Measurements from ENCODE around the genes CYB5R2, EIF3F, ASCL3 and DENND5A.

DNA sequence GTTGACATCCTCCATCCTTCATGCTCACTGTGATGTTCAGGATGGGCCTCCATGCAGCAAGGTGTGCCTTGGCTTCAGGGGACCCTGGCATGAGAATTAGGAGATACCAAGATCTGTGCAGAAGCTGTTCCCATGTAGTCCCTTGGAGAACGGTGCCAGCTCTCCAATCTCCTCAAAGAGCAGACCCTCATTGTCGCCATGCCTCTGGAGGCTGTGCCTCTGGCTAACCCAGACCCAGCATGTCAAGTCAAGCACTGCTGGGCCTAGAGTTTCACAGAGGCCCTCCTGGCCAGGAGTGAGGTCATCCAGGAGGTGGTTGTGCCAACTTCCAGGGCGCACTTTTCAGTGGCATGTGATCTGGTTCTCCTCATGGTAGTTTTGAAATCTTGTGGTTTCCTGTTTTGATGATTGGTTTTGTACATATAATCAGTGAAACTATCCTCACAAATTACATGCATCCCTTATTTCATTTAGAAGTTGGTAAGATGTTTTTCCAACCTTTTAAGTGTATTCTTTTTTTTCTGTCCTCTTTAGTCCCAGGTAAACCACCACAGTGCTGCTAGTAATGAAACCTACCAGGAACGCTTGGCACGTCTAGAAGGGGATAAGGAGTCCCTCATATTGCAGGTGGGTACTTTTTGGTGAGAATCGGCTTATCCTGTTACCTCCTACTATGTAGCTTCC lies 78.9 kb downstream of the PPFIBP2 start:
- PRO-cap, result unidirectional peak, minus-strand start at position 244 of the sequence
- RAMPAGE, long total RNA, 3 experiments, result no peak in any of the 3 experiments

DNA sequence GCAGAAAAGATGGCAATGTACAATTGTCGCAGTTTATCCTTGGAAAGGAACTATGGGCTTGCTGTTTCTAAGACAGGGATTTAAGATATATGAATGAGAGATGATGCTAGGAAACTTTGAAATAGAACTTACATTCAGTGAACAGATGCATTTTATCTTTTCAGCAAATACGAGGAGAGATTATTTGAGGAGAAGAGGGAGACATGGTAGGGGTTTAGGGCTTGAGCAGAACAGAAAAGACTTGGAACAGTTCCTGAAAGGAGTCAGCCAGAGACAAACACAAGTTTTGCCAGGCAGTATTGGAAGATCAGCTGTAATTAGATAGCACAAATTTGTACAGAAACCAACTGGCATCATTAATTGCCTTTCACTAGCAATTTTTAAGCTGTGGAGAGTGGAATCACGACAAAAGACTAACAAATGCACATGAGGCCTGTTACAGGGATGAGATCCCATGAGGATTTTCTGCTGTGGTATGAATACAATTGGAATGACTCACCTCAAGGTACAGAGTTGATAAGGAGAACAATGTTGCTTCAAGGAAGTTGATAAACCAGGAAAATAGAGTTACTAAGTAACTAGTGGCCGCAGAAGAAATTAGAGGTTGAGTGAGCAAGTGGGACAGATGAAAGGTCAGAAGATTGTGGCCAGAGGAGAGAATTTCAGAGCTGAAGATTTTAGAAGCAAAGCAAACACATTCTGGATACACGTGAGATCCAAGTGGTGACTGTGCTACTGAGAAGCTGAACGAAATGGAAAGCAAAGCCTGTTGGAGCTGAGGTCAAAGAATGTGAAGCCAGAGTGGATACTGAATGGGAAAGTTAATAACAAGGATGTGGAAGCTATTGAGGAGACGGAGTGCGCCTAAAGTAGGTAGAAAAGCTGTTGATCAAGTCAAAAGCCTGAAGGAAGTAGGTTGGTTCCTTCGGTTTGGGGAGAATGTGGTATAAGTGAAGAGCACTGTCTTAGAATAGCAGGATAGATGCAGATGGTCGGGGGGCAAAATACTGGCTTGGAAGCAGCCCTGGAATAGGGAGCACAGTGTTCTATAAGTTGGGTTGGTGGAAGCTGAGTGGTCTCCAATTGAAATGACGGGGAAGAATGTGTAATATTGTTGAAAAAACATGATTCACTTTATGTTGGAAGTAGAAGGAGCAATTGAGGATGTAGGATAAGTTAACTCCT lies 67.8 kb downstream of the CYB5R2 start:
- PRO-cap, result no peak
- RAMPAGE, long total RNA, 3 experiments, result no peak in any of the 3 experiments

GRCh38 chr11:7673308-7674502 lies at the start of gene CYB5R2:
Gene CYB5R2 (minus strand): TSS chr11:7673500.
- PRO-cap, result bidirectional peak, plus-strand start at chr11:7673624, minus-strand start at chr11:7673492
- RAMPAGE, long total RNA, 3 experiments, result start-site peak on the minus strand in 3 of 3 experiments, at chr11:7673456-7674249 at its widest, 6 to 34 reads per replicate

DNA sequence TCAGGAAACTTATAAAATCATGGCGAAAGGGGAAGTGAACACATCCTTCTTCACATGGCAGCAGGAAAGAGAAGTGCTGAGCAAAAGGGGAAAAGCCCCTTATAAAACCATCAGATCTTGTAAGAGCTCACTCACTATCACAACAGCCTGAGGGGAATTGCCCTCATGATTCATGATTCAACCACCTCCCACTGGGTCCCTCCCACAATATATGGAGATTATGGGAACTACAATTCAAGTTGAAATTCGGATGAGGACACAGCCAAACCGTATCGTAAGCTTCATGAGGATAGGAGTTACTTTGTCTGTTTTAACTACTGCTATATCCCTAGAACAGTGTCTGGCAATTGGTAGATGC lies 3.9 kb upstream of the CYB5R2 start:
- PRO-cap, result no peak
- RAMPAGE, long total RNA, 3 experiments, result no peak in any of the 3 experiments

DNA sequence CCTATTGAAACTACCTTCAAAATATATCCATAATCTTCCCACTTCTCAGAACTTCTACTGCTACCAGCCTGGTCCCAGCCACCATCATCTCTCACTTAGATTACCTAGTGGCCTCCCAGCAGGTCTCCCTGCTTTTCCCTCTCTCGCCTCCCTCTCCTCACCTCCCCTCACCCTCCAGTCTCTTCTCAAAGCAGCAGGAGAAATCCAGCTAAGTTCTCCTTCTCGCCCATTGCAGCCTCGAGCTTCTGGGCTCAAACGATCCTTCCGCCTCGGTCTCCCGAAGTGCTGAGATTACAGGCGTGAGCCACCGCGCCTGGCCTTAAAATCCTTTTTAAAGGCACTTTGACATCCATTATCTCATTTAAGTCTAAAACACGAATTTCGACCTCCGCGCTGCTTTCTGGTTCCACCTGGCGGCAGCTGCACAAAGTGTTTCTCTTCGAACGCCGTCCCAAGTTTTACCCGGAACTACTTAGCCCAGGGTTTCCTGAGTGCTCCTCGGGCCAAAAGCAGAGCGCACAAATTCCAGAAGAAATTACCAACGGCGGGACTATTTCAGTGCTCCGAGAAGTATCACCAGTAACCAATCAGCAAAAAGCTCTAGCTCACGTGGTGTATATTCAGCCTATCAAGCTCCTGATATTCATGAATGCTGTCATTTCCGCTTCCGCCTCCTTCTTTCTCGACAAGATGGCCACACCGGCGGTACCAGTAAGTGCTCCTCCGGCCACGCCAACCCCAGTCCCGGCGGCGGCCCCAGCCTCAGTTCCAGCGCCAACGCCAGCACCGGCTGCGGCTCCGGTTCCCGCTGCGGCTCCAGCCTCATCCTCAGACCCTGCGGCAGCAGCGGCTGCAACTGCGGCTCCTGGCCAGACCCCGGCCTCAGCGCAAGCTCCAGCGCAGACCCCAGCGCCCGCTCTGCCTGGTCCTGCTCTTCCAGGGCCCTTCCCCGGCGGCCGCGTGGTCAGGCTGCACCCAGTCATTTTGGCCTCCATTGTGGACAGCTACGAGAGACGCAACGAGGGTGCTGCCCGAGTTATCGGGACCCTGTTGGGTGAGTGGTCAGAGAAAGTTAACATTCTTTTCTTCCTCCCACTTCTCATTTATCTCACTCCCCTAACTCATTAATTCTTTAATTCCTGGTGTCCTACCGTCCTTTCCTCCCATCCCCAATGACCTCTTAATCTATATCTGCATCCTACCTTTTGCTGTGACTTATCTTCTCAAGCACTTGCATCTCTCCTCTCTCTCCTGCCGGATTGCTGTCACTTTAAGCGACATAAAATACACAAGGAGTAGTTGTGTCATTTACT lies at the start of gene EIF3F:
EIF3F (plus strand) TSS at position 675 of the 1,313 bp plus-strand sequence.
- PRO-cap, result unidirectional peak, plus-strand start at position 678 of the sequence
- RAMPAGE, long total RNA, 3 experiments, result start-site peak on the plus strand in 3 of 3 experiments, centred at positions 673 to 680 of the sequence, 215 to 1,135 reads per replicate

DNA sequence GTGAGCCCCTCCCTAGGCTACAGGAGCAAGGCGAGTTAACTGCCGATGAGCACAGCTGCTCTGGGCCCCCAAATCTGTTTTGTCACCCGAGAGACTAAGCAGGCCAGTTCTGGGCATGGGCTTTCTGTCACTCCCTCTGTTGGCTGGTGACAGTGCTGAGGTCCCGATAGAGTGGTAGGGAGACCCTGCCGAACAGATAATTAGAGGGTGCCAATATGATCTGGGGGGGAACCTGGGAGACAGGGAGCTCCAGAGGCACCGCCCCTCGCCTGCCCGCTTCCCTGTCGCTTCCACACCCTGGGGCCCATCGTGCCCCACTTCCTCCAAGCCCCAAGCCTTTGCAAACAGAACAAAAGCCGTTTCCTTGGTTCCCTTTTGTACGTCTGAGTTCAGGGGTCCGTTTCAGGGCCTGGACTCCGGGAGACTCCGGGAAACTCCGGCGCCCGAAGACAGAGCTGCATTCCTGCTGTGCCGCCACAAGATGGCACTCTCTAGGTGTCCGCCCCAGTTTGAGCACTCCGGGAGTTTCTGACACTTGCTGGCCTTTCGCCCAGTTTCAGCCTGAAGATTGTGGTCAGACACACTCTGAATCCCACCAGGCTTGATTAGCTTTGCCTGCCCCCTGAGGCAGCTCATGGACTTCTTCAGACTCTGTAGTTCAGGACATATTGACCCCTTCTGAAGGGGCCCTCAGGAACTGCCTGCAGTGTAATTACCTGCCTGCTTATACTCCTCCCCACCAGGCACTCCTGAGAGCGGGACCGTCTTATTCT lies 45.9 kb downstream of the EIF3F start:
- PRO-cap, result no peak
- RAMPAGE, long total RNA, 3 experiments, result no peak in any of the 3 experiments

DNA sequence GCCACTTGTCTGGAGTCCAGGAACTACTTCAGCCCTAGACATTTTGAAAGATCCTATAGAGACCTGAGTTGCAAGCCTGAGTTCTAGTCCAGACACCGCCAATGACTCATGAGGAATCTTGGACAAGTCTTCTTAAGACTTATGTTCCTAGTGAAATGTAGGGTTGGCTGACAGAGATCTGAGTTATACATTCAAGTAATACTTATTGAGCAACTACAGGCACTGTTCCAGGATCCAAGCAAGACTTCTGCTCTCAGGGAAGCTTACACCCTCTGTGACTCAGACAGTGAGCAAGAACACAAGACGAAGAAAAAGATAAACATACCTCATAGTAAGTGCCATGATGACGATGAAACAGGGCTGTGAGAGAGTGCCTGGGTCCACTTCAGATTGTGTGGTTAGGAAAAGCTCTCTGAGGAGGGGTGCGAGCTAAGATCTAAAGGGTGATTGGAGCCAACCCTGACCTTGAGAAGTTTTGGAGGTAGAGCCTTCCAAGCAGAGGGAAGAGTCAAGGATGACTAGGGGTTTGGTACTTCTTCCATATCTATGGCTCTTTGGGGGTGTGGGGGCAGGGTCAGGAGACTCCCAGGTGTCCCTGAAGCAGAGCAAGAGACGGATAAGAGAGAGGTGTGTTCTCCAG lies 10.3 kb upstream of the STK33 start:
- PRO-cap, result unidirectional peak, plus-strand start at position 341 of the sequence
- RAMPAGE, long total RNA, 3 experiments, result no peak in any of the 3 experiments

DNA sequence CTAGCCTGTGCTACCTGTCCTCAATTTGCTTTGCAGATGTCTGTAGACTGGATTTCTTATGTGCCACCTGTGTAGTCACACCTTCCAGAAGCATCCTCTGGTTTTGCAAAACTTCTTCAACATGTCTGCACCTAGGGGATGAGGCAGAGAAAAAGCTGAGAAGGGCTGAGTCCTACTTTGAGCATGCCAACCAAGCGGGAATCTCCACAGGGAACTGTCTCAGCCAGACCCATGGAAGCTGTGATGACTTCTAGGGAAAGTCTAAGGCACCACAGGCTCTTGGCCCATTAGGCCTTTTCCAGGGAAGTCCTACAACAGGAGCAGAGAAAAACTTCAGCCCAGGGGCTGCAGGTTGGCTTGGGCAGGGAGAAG lies 34.5 kb downstream of the TRIM66 start:
- PRO-cap, result no peak
- RAMPAGE, long total RNA, 3 experiments, result no peak in any of the 3 experiments

DNA sequence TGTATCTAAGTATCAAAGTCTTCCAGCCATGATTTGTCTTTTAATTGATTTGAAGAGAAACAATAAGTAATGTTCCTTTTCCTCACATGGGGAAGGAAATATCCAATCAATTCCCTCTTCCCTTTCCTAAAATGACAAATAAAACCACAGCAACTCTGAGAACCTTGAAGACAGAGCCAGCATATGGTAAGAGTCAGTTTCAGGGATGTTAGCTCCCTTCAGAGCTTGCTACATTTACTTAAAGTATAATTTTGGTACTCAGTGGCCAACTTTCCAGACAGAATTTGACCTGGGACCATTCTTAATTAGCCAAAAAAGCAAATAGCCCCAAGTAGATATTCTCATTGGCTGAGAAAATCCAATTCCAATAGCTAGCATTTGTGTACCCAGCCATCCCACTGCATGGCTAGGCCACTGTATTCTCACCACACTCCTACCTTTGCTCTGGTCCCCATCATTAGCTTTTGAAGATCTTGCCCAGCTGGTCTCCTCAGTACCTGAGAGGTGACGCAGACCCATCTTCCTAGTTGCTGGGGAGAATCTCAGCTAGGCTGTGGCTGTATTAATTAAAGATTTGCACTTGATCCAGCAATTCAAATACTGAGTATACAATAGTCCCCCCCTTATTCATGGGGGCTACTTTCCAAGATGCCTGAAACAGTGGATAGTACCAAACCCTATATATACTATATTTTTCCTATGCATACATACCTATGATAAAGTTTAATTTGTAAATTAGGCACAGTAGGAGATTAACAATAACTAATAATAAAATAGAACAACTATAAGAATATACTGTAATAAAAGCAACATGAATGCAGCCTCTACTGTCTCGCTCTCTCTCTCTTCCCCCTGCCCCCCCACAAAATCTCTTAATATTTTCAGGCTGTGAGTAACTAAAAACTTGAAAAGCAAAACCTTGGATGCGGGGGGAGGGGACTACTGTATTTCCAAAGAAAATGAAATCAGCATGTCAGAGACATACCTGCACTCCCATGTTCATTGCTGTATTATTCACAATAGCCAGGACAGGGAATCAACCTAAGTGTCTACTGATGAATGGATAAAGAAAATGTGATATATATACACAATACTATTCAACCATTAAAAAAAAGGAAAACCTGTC lies 19.4 kb downstream of the TRIM66 start:
- PRO-cap, result no peak
- RAMPAGE, long total RNA, 3 experiments, result no peak in any of the 3 experiments

DNA sequence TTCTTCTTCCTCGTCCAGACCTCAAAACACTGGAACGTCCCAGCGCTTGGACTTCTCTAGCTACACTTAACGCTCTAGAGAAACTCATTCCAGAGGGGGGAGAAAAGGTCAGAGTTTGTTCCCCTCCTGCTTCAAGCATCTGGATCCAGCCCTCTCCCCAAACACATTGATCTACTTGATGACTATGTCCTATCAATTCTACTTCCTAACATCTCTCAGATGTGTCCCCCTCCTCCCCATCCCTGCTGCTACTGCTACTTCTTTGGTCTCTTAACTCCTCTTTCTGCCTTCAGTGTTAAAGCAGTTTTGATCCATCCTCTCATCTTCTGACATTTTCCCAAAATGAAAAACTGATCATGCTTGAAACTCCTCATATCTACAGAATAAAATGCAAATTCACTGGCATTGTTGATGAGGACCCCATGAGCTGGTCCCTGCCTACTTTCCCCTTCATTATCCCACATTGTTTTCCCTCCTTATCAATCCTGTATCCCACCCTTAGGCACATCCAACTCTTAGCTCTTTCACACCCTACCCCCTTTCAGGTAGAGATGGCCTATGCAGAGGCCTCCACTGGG lies 55.9 kb downstream of the RPL27A start:
- PRO-cap, result no peak
- RAMPAGE, long total RNA, 3 experiments, result no peak in any of the 3 experiments

DNA sequence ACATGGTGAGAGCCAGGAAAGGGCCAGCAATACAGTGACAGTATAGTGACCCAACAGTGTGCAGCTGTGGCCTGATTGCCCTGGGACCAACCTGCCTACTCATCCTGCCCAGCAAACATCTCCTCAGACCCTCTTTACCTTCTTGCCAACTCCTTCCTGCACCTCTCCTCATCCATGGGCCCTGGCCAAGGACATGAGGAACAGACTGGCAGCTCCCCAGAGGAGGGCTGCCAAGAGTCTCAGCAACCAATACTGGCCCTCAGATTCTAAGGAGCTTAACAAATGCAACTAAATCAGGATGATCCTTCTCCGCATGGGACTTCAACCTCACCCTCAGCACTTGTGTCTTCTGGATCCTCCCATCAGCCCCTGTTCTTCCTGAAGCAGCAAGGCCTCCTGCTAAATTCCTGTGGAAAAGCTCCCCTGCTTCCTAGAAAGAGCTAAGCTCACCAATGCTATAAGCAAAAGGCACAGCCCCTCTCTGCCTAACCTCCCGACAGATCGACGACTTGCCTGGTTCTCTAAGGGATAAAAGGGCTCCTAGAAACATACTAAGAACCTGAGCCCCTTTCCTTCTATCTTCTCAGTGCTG lies 50.7 kb downstream of the DENND2B start:
- PRO-cap, result no peak
- RAMPAGE, long total RNA, 3 experiments, result no peak in any of the 3 experiments

GRCh38 chr11:8790955-8791494 lies 19.4 kb downstream of the DENND2B start:
- PRO-cap, result no peak
- RAMPAGE, long total RNA, 3 experiments, result no peak in any of the 3 experiments

DNA sequence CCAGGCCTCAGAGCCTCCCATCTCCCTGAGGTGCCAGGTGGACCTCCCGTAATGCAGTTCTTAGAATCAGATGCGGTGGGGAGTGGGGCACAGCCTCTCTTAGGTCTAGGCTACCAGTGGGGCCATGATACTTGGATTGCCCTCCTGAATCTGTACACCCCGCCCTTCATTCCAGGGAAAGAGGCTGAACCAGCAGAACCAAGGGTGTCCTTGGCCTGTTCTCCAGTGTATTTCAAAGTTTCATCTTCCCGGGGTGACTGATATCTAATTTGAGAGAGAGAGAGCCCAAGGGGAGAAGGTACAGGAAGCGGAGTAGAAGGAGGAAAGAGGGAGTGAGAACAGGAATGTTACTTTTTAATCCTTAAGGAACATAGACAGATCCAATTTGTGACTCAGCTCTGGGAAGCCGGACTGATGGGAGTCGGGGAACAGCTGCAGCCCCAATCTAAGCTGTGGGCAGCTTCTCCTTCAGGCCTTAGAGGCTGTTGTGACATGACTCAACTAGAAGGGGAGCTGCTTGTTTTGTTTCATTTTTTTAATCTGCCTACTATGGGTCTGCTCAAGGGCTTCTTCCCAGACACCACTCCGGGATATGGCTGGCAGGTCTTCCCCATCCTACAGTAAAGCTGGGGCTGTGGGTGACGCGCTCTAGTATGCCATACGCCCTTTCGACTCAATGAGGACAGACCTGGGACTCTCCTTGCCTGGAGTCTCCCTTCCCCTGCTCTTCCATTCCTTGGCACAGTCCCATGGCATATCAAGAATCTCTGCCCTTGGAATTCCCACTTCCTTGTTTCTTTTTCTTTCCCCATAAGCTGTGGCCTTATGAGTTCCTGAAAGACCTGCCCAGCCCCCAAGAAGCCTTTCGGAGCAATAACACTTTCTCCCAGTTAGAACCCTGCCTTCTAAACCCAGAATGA lies 2.9 kb downstream of the DENND2B start:
- PRO-cap, result unidirectional peak, plus-strand start at position 390 of the sequence
- RAMPAGE, long total RNA, 3 experiments, result no peak in any of the 3 experiments

DNA sequence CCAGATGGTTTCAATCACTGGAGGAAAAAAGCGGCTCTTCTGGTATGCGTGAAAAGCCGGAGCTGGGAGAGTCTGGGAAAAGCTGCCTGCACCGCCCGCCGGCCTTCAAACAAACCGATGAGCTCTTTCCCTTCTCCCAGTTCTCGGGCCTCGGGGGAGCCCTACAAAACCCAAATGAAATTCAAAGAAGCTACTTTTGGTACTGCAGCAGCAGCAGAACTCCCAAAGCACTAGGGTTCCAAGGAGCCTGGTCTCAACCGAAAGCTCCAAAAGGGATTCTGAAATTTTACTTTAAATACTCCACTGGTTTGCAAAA lies 39.6 kb upstream of the AKIP1 start:
- PRO-cap, result no peak
- RAMPAGE, long total RNA, 3 experiments, result no peak in any of the 3 experiments

DNA sequence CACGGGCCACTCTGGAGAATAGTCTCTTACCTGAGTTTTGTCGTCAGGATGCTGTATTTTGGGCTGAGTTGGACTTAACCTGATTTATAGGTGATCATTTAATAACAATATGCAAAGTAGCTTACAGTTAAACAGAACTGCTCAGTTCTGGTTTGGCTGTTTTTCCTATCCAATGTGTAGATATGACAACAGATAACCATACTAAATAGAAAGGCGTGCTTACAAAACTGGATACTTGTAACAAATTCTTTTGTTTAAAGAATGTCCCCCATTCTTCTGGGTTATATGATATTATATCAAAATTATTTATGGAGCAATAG lies at the start of gene ASCL3:
ASCL3 (minus strand) TSS at position 61 of the 320 bp plus-strand sequence.
- PRO-cap, result no peak
- RAMPAGE, long total RNA, 3 experiments, result no peak in any of the 3 experiments

GRCh38 chr11:9265241-9265602 lies at the start of gene DENND5A:
Gene DENND5A (minus strand): TSS chr11:9265350.
- PRO-cap, result bidirectional peak, plus-strand start at chr11:9265444, minus-strand start at chr11:9265343
- RAMPAGE, long total RNA, 3 experiments, result no peak in any of the 3 experiments

DNA sequence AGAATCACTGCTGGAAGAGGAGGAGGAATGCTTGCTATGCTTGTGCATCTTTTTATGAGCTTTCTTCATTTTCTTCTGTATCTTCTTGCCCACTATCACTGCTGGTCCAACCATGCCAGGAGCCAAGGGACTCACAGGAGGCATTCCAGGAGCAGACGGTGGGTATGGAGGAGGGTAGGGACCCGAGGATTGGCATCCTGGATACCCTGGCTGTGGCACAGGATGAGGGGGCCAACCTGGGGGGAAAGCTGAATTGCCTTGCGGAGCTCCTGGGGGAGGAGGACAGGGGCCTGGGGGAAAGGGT lies 3.2 kb downstream of the TMEM41B start:
- PRO-cap, result no peak
- RAMPAGE, long total RNA, 3 experiments, result no peak in any of the 3 experiments

- PRO-cap, result no peak
- RAMPAGE, long total RNA, 3 experiments, result no peak in any of the 3 experiments
Measured at GRCh38 chr11:9535449-9535838, 38.0 kb upstream of the WEE1 start.

GRCh38 chr11:9692679-9693401 lies 29.0 kb downstream of the SWAP70 start:
- PRO-cap, result no peak
- RAMPAGE, long total RNA, 3 experiments, result no peak in any of the 3 experiments

GRCh38 chr11:9732331-9733192 lies 68.7 kb downstream of the SWAP70 start:
- PRO-cap, result no peak
- RAMPAGE, long total RNA, 3 experiments, result no peak in any of the 3 experiments